Cytotoxic T cell (primary cell): ENCODE results near the gene ZNF469.

DNA sequence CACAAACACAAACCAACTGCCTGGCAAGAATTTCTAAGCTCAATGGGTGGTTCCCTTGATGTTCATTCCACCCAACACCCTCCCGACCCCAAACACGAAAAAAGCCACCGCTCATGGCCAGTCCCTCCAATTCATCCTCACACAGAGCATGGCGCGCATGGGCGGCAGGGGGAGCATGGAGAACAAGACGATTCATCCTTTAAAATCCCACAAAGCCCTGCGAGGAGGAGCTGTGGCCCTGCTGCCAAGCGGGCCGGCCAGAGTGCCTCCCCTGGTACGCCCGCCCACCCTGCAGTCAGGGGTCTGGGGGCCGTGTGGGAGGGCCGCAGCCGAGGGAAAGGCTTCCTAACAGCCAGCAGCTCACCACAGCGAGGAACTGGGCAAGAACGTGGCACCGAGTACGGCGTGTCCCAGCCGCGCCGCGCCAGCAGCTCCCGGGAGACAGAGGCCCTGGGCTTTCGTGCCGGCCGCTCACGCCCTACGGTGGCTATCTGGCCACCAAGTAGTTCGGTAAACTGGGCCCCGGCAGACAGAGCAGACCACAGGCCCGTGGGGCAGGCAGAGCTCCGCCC lies 60.9 kb downstream of the KLHDC4 start:
- PRO-cap, 2 experiments: no peak in any of the 2 experiments

GRCh38 chr16:87829079-87829933 lies 40.0 kb downstream of the SLC7A5 start:
- PRO-cap, 2 experiments: peak in 2 of 2 experiments; most common minus-strand start chr16:87829366 (in 1)

- PRO-cap, 2 experiments: peak in 2 of 2 experiments; most common minus-strand start chr16:87830637 (in 2)
Measured at GRCh38 chr16:87829934-87830834, 39.1 kb downstream of the SLC7A5 start.

GRCh38 chr16:87950649-87951239 lies 490 bp upstream of the BANP start:
- PRO-cap, 2 experiments: peak in 1 of 2 experiments; most common minus-strand start chr16:87950939 (in 1)

DNA sequence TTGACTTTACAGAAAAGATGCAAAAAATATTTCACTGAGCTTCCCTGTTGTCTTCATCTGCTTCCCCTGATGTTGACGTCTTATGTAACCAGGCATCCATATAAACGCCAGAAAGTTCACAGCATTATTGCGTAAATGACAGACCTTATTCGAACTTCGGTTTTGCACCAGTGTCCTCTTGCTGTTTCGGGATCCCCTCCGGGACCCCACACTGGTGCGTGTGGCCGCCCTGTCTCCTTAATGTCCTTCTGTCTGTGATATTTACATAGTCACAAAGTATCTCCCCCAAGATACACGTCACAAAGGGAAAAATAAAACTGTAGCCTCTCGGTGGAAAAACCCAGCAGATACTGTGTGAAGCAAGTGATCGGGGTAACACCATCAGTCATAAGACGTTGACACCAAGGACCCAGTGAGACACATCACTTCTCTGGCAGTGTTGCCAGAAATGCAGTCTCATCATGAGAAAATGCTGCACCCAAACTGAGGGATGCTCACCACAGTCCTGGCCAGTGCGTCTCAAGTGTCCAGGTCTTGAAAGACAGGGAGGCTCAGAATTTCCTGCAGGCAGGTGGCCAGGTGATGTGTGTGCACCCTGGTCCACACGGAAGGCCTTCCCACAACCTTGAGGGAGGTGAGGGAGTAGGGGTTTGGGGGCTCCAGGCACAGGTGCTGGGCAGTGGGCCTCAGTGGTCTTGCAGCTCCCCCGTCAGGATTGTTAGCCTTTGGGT lies 4.3 kb downstream of the BANP start:
- PRO-cap, 2 experiments: peak in 1 of 2 experiments; most common plus-strand start position 384 of the sequence (in 1); most common minus-strand start position 250 of the sequence (in 1)

- PRO-cap, 2 experiments: no peak in any of the 2 experiments
Measured at GRCh38 chr16:88245667-88246047, 137.1 kb upstream of the ZNF469 start.

- PRO-cap, 2 experiments: no peak in any of the 2 experiments
Measured at GRCh38 chr16:88333345-88333882, 49.3 kb upstream of the ZNF469 start.

GRCh38 chr16:88382726-88383271 lies at the start of gene ZNF469:
Gene ZNF469, plus strand, starts transcription at chr16:88382959.
- PRO-cap, 2 experiments: no peak in any of the 2 experiments

- PRO-cap, 2 experiments: peak in 1 of 2 experiments; most common plus-strand start chr16:88475188 (in 1)
Measured at GRCh38 chr16:88474903-88475692, 22.0 kb downstream of the ZFPM1 start.

GRCh38 chr16:88515276-88515732 lies 54.9 kb upstream of the ZC3H18 start:
- PRO-cap, 2 experiments: no peak in any of the 2 experiments

DNA sequence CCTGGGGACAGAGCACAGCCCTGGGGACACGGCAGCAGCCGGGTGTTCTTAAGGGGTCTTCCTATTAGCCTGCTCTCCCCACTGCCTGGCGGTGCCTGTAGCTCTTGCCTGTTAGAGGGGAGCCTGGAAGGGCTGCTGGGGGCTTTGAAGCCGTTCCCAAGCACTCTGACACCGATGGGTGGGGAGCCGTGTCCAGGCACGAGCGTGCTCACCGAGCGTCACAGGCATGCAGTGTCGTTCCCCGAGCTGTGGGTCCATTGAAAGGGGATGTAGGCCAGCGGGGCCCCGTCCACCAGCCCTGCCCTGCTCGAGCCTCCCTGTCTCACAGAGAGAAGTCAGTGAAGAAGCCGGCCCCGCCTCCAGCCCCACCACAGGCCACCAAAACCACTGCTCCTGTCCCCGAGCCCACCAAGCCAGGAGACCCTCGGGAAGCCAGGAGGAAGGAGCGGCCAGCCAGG lies 14.1 kb upstream of the IL17C start:
- PRO-cap, 2 experiments: no peak in any of the 2 experiments

GRCh38 chr16:88639872-88640179 lies 1.5 kb downstream of the IL17C start:
- PRO-cap, 2 experiments: no peak in any of the 2 experiments

DNA sequence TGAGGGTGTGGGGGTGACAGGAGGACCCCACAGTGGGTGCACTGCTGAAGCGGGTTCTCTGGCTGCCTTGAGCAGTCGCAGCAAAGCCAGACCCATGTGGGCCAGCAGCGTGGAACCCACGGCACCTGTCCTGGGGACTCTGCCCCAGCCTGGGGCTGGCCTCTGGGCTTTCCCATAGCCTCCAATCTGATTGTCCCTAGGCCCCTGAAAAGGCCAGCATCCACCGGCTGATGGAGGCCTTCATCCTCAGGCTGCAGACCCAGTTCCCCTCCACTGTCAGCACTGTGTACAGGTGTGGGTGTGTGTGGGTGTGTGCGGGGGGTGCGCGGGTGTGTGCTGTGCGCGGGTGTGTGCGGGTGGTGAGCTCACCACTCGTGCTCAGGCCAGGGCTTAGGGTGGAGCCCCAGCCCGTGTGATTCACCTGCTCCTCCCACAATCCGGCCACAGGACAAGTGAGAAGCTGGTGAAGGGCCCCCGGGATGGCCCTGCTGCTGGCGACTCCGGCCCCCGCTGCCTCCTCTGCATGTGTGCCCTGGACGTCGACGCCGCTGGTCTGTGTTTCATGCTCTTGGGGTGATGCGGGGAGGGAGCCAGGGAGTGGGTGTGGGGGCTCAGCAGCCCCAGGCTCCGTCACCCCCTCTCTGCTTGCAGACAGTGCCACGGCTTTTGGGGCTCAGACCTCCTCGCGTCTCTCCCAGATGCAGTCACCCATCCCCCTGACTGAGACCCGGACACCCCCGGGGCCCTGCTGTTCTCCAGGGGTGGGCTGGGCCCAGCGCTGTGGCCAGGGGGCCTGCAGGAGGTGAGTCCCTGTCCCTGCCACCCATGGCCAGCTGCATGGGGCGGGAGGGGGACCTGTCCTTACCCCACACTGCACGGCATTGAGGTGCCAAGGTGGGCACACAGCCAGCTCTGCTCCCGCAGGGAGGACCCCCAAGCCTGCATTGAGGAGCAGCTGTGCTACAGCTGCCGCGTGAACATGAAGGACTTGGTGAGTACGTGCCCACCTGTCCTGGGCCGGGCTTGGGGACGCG lies 8.0 kb downstream of the CTU2 start:
- PRO-cap, 2 experiments: no peak in any of the 2 experiments

DNA sequence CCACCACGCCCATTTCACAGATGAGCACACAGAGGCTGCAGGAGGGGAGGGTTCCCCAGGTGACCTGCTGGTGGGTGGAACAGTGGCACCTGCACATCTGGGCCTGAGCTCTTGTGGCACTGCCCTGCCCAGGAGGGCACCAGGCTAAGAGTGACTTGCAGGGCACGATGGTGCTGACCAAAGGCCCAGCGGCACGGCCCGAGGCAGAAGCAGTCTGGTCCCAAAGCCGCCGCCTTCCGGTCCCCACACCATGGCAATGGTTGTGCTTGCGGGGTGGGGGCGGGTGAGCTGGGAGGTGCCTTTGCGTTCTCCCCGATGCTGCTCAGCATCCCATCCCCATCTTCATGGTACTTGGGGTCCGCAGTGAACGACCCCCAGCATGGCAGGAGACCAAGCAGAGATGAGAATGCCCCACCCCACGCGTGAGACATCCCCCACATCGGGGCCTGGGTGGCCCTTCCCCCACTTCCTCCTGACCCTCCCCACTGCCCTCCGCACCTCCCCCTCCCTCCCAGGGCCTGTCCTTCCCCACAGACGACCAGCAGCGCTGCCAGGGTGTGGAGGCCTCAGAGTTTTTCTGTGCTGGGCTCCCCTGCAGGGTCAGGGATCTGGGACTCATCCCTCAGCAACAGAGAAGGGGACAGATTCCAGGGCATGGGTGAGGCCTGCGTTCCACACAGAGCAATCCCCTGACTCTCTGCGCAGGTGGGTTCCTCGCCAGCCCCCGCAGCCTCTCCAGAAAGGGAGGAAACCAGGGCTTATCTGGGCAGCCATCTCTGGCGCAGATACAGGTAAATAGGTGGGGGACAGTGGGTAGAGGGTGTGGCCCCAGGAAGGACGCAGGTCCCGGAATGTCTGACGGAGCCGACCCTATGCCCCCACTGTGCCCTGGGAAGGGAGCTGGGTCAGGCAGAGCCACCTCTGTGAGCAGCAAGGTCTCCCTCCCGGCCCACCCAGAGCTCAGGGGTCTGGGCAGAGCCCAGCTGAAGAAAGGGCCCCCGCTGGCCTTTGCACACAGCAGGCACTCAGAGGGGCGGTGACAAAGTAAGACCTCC lies 23.4 kb downstream of the PIEZO1 start:
- PRO-cap, 2 experiments: no peak in any of the 2 experiments

- PRO-cap, 2 experiments: peak in 2 of 2 experiments; most common minus-strand start chr16:88769725 (in 2)
Measured at GRCh38 chr16:88769380-88770391, 15.3 kb downstream of the PIEZO1 start.

GRCh38 chr16:88790300-88790940 lies 5.4 kb upstream of the PIEZO1 start:
- PRO-cap, 2 experiments: no peak in any of the 2 experiments

GRCh38 chr16:88857638-88858226 lies 805 bp downstream of the TRAPPC2L start:
- PRO-cap, 2 experiments: no peak in any of the 2 experiments

- PRO-cap, 2 experiments: no peak in any of the 2 experiments
Measured at GRCh38 chr16:88869326-88870187, 3.1 kb upstream of the PABPN1L start.

DNA sequence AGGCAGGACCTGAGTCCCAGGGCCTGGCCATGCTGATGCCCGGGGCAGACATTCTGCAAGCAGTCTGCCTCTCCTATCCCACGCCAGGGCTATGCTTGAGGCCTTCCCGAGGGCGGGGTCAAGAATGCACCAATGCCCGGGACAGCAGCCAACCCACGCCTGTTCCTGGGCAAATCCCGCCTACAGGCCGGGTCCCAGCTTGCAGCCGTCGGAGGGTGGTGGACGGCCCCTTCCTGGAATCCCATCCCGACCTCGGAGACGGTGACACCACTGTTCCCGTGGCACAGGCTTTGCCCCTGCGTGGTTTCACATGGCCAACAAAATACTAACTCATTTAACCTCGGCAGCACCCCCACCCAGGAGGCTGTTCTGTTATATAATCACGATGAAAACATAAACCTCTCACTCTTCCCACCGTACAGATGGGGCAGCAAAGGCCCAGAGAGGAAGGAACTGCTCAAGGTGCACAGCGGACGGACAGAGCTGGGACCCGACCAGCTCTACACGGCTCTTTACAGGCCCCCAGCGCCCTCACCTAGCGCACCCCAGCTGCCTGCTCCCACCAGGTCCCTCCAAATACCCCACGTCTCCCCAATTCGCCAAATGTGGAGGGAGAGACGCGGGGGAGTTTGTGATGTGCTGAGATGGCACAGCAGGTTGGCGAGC lies 54.4 kb downstream of the CBFA2T3 start:
- PRO-cap, 2 experiments: no peak in any of the 2 experiments

- PRO-cap, 2 experiments: no peak in any of the 2 experiments
Measured at GRCh38 chr16:89175980-89176538, 4.5 kb downstream of the CDH15 start.